Non-pigmented ciliary epithelial cell (primary cell): ENCODE measurements around a stretch of chr2.

DNA sequence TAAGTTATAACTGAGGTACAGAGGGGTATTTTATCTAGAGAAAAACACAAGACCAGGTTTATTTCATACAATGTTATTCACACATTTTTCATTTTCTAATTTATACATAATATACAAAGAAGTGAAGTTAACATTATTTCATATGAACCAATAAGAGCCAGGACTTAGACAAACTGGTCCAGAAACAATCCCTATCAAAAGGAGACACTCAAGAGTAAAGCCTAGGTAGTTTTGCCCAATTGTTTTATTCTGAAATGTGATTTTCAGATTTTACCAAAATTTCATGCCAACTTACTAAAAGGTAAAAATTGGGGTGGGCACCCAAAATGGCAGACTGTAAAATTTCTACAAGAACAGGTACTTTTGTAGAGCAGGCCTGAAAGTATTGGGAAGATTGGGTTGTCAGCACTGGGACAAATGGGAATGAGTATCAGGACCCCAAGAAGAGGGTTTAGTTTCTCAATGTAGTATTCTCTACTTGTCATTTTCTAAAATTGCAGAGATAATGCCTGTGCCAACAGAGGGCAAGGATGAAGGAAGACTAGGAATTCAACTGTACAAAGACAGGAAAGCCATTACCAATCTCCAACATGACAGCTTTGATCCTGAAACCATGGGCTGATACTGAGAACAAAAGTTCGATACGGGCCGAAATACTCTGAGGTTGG, 23.9 kb upstream of the SDC1 start:
- RRBS = no CpG with 5 or more reads among the region's 3 CpGs

- RRBS = no CpG with 5 or more reads among the region's 3 CpGs
These were observed 5.4 kb upstream of the PUM2 start for GRCh38 chr2:20355991-20356437.

DNA sequence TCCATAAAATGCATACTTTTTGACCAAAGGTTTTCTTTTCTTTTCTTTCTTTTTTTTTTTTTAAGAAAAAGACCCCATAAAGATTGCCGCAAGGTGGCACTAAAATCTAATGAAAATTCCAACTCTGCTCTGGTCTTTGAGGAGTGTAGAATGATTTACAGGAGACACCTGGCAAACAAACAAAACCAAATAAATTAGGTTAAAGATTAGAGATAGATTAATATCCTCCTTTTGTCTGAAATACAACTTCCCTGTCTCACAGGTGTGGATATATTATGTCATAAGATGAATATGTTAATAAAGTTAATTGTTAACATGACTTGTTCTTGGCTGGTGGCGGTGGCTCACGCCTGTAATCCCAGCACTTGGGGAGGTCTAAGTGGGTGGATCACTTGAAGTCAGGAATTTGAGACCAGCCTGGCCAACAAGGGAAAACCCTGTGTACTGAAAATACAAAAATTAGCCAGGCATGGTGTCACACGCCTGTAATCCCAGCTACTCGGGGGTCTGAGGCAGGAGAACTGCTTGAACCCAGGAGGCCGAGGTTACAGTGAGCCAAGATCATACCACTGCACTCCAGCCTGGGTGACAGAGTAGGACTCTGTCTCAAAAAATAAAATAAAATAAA, 3.5 kb upstream of the RHOB start:
- RRBS = no CpG with 5 or more reads among the region's 6 CpGs

DNA sequence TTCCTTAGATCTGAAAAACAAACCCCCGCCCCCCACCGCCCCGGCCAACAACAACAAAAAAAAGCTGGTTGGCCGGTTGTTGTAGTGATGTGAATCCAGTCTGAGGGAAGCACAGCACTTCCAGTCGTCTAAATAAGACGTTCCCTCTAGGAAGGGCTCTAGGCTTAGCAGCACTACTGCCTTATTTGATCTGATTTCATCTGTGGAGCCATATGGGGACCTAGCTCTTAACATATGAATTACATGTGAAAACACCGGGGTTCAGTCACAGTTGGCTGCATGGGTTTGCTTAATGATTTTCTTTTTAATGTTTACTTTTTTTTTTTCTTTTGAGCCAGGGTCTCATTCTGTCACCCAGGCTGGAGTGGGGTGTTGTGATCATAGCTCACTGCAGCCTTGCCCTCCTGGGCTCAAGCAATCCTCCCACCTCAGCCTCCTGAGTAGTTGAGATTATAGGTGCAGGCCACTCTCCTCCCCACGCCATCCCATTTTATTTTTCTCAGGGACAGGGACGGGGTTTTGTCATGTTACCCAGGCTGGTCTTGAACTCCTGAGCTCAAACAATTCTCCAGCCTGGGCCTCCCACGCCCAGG, 2.2 kb upstream of the RHOB start:
- RRBS = no CpG with 5 or more reads among the region's 10 CpGs

DNA sequence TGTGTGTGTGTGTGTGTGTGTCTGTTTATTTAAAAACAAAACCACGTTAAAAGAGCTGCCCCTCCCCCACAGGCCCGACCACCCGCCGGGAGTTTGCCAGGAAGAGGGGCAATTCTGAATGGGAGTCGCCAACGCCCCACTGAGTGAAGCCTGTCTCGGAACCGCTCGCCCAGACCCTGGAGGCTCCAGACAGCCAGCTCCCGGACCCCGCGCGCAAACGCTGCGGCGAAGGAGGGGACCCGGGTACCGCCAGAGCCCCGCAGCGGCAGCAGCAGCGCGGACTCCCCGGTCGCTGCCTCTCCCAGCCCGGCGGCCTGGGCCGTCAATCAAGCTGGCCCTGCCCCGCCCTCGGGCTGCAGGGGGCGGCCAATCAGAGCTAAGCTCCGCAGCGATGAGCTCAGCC, 280 bp upstream of the RHOB start:
- RRBS = 2% methylated on average over 20 of the region's 32 CpGs

DNA sequence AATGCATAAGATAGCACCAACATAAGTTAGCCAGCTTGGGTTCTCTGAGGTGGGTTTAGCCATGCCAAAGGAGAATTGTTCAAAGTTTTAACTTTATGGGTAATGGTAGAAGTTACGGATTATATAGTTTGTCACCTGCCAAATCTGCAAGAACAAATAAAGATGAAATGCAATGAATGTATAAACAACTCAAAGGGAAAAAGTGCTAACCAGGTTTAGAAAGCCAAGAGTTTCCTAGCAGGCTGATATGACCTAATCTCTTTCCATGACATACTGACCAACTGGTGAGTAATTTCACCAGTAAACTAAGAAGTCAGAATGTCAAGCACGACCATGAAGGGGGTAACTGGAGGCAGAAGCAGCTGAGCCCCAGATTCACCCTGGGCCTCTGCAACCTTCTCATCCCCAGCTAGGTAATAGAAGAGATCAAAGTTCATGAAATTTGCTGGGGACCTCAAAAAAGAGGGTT, 10.1 kb downstream of the RHOB start:
- RRBS = no CpG with 5 or more reads among the region's 2 CpGs

DNA sequence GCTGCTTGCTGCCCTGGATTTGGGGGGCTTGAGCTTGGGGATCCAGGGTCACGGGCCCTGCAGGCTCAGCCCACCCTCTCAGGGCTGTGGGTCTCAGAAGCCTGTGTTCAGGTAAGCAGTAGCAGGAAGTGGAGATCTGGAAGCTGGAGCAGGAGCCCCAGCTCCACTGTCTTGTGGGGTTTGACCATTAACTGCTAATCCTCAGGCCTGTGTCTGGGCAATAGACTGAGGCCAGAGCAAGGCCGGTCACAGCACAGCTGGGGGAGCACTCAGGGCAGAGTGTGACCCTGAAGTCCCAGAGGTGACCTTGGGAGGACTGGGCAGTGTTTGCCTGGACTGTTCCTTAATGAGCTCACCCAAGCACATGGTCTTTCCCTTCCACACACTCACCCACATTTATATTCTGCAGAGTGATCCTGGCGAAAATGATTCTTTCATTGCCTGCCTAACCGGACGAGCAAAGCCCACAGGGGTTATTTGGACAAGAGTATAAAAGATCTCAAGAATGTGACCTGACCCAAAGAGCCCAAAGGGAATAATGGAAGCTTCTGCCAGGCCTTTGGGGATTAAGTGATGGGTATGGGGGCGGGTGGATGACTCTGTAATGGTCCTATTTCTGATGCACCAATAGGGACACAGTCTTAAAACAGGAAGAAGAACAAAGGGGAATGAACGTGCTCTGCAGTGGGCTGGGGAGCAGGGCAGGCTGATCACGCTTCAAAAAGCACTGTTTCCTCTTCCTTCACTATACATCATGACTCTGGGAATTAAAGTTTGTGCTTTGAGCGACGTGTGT, 27.3 kb downstream of the RHOB start:
- RRBS = no CpG with 5 or more reads among the region's 10 CpGs

DNA sequence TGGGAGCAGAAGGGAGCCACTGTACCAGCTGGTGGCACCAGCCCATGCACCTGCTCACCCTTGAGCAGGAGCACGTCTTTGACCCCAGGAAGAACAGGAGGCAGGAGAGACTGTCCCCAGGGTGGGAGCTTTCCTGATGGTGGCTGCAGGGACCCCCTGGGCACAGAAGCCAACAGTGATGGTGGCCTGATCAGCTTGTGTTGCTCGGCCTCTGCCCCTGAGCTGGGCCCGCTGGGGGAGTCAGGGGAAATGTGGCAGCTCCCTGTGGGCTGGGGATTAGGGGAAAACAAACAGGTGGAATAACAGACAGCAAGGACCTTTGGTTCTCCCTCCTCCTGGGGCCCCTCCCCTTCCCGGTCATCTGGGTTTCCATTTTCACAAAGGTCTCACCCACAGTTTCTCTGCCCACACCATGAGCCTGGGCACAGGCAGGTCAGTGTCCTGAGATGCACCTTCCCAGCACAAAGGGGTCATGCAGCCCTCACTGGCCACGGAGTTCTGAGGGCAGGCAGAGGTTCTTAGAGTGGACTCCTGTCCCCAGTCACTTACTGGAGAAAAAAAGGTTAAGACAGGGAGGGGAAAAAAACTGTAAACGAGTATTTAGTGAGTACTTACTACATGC, 91.8 kb downstream of the RHOB start:
- RRBS = no CpG with 5 or more reads among the region's 6 CpGs

DNA sequence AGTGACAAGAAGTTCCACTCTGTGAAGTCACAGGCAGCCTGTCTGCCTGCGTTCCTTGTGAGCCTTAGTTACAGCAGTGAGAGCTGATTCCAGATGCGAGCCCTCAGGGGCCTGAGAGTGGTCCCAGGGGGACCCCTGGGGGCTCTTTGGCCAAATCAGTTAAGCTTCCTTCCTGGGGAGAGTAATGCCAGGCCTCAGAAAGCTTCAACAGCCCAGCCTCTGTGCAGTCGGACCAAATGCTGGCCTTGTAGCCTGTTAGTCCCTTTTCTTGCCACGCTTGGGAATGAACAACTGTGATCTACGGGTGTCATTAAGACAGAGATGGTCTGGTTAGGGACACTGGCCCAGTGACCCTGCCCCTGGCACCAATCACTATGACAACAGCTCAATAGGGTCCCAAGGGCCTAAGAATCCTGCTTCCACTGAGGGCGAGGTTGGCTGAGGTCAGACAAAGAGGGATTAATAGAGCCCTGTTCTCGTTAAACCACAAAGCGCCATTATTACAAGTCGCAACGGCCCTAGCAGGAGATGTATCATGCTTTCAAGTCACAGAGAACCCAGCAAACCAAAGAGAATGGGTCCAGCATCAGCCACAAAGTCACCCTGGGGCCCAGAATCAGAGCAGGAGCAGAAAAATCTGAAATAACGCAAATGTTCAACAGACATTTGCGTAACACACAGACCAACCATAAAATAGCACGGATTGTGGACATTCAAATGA, 50.9 kb downstream of the HS1BP3 start:
- RRBS = no CpG with 5 or more reads among the region's 13 CpGs

GRCh38 chr2:20613977-20614614, 36.8 kb downstream of the HS1BP3 start:
- RRBS = no CpG with 5 or more reads among the region's 5 CpGs

- RRBS = no CpG with 5 or more reads among the region's 13 CpGs
These were observed 32.9 kb downstream of the HS1BP3 start for GRCh38 chr2:20617899-20618427.

- RRBS = no CpG with 5 or more reads among the region's 17 CpGs
These were observed 17.0 kb downstream of the HS1BP3 start for GRCh38 chr2:20633767-20634451.

GRCh38 chr2:20666589-20667084, 307 bp upstream of the GDF7 start:
- RRBS = 1% methylated on average over 24 of the region's 54 CpGs

GRCh38 chr2:21004982-21005708, 38.7 kb downstream of the APOB start:
- RRBS = no CpG with 5 or more reads among the region's 10 CpGs

- RRBS = no CpG with 5 or more reads among the region's 4 CpGs
These were observed 28.1 kb upstream of the TDRD15 start for GRCh38 chr2:21095569-21096130.

GRCh38 chr2:21422221-21422788, 298.5 kb downstream of the TDRD15 start:
- RRBS = no CpG with 5 or more reads among the region's 5 CpGs

DNA sequence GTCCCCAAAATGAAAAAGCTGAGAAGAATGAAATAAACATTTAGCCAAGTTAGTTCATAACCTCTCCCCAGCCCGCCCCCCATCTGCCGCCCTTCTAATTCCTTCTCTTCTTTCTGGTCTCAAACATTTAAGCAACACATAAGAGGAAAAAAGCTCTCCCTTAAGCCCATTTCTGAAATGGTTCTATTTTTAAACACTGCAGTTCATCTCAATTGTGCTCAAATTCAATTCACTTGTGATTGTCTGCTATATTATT, 479.9 kb downstream of the TDRD15 start:
- RRBS = no CpG with 5 or more reads among the region's 2 CpGs

DNA sequence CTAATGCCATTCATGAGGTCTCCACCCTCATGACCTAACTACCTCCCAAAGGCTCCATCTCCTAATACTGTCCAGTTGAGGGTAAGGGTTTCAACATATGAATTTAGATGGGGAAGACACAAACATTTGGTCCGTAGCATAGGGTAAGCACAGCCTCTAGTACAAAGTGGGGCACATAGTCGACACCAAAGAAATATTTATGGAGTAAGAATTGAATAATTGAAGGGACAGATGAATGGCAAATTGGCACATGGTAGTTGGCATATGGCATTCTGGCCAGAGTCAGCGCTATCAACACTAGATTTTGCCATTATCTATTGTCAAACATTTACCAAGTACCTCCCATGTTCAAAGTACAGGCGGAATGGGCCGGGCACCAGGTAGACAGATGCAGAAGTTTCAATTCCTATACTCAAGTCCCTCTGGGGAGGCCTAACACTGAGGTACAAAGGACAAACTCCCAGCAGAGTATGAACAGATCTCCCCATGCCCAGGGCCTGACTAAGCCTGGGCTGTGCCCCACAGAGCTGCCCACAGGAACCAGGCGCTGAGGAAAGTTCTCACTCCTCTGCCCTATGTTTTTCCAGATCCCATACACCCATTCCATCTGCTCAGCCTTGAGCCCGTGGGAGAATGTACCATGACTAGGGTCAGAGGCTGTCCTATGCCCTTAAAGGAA, 257.6 kb upstream of the KLHL29 start:
- RRBS = no CpG with 5 or more reads among the region's 7 CpGs

- RRBS = 100% methylated on average over 2 of the region's 9 CpGs
These were observed 4.5 kb upstream of the KLHL29 start for GRCh38 chr2:23380294-23381066.

DNA sequence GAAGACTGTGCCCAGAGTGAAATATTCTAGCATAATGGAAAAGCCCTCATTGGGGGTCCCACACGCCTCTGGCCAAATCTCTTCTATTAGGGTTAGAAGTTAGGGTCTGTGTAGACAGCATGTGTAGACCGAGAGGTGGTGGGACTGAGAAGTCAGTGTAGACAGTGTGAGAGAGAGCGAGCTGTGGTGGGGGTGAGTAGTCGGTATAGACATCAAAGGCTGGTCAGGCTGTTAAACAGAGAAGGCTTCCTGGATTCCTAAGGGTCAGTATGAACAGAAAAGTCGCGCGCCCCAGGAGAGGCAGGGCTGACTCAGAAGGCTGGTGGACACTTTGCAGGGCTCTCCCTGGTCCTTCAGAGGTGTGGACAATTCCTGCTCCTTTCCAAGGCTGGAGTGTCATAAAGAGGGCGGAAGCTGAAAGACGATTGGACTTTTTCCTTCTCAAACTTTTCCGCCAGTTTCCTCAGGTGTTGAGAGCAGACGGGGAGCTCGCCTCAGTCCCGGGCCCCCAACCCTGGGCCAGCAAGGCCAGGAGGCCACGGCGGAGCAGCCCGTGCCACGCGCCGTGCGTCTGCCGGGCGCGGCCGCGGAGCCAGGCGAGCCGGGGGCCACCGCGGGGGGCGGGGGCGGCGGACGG, 541 bp upstream of the KLHL29 start:
- RRBS = 3% methylated on average over 15 of the region's 33 CpGs